Occipital lobe (tissue), 2 donors: ENCODE measurements around the gene SMIM34.

GRCh38 chr21:34018788-34019339 lies 54.5 kb upstream of the MRPS6 start:
- RAMPAGE, long total RNA = no peak

- RAMPAGE, long total RNA = no peak
These were observed 23.2 kb downstream of the MRPS6 start for GRCh38 chr21:34096309-34097309.

DNA sequence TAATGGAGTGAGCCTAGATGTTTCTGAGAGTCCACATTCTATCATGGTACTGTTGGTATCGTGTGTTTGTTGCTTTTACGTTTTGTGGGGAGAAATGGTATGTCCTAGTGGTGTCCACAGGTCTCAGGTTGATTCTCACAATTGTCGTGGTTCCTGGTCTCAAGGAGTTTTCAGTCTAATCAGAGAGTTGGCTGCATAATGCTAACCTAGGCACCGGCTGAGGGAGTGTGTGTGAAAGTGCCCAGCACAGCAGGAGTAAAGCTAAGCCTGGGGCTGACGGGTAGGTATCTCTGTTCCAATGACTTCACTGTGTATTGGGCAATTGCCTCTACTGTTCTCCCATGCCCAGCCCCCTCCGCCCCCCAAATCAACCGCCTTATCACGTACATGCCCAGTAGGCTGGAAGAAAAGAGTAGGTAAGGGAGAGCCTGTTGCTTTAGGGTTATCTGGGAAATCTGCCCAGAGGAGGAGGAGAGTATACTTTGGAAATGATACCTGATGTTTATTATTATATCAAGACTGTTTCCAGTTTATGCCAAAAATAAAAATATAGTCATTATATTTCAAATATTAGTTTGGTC lies 54.7 kb downstream of the MRPS6 start:
- RAMPAGE, long total RNA = no peak

DNA sequence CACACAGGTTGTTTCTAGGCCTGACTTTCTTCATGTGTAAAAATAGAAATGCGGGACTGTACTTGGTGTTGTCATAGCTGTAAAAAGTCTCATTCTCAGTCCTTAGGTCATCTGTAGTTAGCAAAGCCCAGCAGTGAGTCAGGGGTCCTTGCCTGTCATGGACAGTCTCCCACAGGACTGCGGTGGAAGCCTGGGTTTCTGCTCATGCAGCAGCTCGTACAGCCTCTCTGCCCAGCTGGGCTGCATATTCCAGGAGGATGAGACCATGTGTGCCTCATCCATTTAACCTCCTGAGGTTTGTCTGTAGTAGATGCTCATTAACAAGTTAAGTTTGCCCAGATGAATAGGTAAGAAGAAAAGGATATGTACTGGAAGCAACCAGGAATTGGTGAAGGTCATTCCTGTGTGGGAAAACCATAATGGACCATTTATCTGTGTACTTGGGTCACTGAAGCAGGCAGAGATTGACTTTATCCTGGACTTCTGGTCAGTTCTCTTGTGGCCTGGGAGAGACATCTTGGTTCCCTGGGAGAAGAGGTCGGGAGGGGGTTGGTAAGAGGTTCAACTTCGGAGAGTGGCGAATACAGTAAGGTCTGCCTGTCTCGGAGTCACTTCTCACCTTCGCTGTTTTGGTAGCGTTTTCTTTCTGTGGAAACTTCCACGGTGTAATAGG lies 58.4 kb downstream of the MRPS6 start:
- RAMPAGE, long total RNA = no peak

DNA sequence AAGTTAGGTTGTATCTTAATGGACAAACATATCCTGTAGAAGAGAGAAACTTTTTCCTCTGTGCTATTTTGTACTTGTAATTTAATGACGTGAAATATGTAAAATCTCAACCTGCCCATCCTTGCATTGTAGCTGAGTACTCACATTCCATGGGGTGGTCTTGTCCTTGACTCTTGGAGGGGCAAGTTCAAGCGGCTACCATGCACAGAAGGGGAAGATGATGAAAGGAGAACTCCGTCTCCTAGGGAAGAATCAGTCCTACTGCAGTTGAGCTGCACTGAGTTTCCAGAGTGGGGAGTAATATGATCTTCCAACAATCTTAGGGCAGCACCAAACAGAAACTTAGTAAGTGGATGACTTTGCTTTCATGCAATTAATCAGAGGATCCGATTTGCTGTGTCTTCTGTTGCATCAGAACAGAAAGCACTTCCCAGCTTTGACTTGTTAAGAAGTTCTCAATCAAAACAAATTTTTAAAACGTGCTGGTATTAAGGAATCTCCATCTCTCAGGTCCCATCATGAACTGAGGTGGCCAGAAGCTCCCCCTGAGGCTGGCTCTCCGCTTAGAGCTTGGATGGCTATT lies at the start of gene SMIM34:
SMIM34 (minus strand) TSS at position 263 of the 583 bp plus-strand sequence.
- RAMPAGE, long total RNA = no peak

DNA sequence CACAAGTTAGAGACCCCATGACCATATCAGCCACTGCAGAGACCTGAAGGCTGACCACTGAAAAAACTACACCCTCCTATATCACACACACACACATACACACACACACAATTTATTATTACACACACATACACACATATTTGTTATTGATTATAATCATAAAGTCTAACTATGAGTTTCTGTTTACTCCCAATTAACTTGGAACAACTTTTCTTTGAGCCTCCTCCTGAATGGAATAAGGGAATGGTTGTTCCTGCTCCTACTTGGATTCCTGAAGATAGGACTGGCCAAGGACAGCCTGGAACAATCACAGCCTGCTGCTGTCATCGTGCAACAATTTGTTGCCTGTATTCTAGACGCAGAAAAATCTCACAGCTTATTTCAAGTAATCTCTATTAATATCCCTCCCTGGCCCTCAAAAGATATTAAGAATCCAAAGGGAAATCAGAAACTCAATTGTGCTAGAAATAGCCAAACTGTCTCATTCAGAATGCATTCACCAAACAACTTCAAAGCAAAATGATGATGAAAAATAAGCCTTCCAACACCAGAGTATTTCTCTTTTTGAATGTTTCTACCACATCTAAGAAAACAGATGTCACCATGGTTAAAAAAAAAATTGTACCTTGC lies 31.0 kb downstream of the RCAN1 start:
- RAMPAGE, long total RNA = no peak

GRCh38 chr21:34800945-34801620 lies 132.3 kb downstream of the CLIC6 start:
- RAMPAGE, long total RNA = no peak

GRCh38 chr21:34813442-34813977 lies 144.7 kb downstream of the CLIC6 start:
- RAMPAGE, long total RNA = no peak

DNA sequence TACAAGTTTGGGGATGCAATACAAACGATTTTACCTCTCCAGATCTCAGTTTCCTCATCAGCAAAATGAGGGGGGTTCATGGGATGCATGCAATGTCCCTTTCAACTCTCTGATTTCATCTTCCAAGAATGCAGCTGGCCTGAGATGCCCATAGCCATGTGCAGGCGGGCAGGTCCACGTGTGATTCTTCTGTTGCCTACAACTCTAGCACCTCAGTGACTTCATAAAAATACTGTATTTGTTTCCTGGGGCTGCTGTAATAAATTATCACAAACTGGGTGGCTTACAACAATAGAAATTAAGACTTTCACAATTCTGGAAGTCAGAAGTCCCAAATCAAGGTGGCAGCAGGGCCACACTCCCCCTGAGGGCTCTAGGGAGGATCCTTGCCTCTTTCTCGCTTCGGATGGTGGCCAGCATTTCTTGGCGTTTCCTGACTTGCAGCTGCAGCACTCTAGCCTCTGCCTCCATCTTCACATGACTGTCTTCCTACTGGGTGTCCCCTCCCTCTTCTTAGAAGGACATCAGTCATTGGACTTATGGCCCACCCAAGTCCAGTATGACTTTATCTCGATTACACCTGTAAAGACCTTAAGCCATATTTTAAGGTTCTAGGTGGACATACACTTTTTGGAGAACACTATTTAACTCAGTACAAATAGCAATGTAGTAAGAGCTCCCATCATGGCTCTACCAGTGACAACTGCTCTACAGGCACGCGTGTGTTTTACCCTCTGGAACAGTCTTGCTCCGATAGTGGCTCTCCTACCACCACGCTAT lies 186.7 kb downstream of the RUNX1 start:
- RAMPAGE, long total RNA = no peak

DNA sequence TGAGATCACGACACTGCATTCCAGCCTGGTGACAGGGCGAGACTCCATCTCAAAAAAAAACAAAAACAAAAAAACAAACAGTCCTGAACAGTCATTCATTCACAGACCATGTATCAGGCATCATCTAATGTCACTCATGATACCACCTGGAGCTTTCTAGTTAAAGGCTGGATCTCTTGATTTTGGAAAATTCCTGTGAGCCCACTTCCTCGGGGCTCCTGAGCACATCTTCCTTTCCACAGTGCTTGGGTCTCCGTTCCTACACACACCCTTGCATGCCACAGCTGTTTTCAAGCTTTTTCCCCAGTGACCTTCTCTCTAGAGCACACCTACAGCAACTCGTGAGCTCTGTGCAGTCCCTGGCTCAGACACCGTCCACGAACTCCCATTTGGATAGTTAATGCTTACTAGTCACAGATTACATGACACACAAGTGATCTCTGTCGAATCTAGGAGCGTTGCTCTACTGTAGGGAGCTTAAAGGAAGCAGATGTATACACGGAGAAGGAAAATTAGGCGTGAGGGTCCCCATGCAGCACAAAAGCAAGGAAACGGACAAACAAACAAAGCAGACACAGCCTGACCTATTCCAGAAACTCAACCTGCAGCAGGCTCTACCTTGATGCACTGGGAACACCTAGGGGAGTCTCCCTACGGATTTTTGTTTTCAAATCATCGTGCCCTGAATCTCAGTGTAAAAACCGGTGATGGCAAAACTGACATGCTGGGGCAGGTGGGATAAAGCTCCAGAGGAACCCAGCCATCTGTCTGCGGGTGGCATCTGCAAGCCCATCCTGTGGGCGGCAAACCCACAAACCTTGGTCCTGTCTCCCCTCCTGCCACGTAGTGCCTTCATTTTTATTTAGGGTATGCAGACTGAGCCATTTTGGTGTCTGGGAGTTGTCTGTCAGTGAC lies 177.9 kb downstream of the RUNX1 start:
- RAMPAGE, long total RNA = no peak

DNA sequence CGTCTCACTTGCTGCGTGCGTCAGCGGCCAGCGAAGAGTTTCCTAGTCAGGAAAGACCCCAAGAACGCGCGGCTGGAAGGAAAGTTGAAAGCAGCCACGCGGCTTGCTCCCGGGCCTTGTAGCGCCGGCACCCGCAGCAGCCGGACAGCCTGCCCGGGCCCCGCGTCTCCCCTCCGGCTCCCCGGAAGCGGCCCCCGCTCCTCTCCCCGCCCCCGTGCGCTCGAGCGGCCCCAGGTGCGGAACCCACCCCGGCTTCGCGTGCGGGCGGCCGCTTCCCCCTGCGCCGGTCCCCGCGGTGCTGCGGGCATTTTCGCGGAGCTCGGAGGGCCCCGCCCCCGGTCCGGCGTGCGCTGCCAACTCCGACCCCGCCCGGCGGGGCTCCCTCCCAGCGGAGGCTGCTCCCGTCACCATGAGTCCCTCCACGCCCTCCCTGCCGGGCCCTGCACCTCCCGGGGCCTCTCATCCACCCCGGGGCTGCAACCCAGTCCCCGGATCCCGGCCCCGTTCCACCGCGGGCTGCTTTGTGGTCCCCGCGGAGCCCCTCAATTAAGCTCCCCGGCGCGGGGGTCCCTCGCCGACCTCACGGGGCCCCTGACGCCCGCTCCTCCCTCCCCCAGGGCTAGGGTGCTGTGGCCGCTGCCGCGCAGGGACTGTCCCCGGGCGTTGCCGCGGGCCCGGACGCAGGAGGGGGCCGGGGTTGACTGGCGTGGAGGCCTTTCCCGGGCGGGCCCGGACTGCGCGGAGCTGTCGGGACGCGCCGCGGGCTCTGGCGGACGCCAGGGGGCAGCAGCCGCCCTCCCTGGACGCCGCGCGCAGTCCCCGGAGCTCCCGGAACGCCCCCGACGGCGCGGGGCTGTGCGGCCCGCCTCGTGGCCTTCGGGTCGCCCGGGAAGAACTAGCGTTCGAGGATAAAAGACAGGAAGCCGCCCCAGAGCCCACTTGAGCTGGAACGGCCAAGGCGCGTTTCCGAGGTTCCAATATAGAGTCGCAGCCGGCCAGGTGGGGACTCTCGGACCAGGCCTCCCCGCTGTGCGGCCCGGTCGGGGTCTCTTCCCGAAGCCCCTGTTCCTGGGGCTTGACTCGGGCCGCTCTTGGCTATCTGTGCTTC lies 159.3 kb downstream of the RUNX1 start:
- RAMPAGE, long total RNA = no peak

DNA sequence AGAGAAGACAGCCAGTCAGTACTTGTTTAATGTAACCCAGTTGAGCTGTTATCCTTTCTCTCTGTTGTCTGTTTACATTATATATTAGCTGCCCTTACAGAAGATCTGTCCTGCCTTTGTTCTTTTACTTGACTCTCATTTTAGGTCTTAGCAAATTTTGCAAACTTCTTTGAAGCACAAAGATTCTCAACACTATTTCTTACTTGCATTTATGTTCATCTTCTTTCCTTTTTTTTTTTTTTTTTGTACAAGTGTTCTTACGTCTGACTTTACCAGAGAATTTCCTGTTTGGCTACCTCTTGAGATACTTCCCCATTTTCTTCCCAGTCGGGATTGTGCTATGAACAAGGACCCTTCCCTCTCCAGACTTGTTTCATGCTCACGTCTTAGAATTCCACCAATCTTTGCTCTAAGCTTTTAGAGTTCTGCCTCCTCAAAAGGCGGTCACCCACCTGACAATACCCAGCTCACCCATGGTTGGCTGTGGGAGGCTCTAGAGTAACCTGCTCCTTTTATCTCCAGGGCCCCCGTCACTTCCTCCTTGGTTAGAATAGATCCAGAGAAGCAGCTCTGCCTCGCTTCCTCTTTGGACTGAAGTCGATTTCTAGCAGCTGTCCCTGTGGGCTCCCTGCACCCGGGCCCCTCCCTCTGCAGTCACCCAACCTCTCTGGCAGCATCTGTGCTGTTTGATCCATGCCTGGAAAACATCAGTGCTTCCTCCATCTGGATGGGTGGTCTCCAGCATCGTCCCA lies 53.8 kb upstream of the RUNX1 start:
- RAMPAGE, long total RNA = no peak

DNA sequence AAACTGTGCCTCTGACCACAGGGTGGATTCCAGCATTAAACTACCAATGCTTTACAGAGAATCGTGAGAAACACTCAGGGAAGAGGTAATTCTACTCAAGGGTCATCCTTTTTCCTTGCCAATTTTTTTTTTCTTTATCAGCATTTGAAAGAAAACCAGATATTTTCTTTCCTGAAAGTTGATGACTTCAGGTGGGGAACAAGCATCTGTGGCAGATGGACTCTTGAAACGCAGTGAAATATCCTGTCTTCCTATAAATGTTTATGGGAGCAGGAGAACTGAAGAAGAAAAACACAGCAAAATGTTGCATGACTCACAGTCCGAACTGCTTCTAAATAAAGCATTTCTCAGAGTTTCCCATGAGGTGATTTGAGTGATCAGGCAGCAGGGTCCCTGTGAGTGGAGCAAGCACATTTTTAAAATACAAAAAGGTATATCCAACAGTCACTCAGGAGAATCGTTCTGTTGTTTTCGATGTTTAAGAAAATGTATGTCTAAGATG lies 154.2 kb upstream of the RUNX1 start:
- RAMPAGE, long total RNA = no peak

DNA sequence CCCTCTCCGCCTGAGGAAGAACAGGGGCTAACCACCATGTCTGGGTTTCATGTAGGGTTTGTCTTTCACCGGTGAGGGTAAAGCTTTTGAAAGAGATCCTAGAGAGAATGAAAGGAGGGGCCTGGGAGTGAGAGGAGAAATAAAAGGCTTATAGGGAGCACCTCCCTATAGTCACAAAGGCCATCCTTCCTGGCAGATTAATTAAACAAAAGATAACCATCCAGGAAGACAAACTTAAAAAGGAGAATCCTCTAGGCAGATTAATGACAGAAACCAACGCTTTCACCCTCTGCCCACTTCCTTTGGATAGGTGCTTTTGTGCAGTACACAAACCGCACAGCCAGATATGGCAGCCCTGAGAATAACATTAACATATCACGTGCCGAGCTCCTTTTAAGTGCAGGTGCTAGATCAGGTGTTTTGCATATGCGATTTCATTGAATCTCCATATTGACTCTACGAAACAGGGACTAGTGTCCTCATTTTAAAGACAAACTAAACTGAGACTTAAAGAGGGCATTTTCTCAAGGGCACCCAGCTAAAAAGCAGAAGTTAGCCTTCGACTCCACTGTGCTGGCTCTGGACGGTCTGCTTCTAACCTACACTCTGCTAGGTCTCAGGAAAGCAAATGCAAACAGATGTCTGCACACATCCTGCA lies 178.1 kb upstream of the RUNX1 start:
- RAMPAGE, long total RNA = no peak

DNA sequence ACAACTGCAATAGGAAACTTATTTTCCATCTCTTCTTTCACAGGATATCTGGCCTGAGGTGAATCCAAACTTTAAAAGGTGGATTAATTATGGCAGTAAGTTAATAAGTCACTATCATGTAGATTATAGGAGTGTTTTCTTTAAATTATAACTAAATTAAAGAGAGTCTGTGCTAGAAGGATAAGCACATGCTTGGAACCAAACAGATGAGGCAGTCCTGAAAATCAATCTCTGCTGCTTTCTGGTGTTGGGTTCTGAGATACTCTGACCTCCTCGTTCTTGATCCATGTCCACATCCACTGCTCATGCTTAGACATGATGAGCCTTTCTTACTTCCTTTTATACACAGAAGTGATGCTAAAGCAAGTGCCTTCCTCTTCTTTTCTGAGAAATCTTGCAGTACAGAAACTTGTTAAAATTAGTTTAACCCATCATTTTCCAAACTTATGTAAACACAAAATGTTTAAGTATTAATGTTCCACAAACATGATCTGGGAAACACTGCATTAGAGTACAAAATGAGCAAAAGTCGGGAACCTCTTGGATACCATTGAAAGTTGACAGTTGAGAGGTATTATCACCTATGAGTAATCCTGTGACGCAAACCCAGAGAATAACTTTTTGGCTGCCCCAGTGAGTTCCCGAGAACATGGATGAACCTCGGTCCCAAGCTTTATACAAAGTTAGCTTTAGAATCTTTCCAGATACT lies 429.1 kb upstream of the RUNX1 start:
- RAMPAGE, long total RNA = no peak

DNA sequence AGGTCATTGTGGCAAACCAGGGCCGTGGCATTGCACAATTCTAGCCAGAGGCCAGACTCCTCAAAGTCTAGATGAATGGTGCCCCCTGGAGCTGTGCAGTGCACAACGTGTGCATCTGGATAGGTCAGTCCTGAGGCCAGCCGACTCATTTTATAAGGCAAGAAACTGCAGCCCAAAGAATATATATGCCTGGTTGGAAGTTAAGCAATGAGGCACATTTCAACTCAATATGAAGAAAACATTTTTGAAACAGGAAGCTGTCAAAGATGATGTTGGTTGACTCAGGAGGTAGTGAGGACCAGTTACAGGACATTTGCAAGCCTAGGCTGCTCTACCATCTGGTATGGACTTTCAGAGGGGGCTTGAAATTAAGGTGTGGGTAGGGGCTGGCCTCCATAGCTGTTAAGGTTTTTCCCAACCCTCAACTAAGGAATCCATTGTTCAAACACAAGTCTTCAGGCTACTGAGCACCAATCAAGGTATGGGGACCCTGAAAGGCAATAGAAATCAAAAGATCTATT lies 459.5 kb upstream of the RUNX1 start:
- RAMPAGE, long total RNA = no peak

DNA sequence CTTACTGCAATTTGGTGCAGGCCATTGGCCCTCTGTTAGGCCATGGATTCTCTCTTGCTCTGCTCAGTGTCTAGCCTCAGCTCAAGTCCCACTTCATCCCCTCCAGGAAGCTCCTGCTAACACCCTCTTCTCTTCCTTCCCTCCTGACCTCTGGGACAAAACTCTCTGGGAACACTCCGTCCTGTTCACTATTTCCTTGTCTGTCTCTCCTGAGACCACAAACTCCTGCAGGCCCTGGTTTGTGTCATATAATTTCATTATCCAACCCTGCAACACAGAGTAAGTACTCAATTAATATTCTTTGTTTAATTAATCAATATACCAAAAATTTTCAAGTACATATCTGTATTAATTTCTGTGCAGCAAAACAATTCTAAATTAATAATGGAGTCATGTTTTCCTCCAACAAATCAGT lies 245.4 kb downstream of the SETD4 start:
- RAMPAGE, long total RNA = no peak

GRCh38 chr21:35981650-35982000 lies 78.7 kb downstream of the SETD4 start:
- RAMPAGE, long total RNA = no peak

DNA sequence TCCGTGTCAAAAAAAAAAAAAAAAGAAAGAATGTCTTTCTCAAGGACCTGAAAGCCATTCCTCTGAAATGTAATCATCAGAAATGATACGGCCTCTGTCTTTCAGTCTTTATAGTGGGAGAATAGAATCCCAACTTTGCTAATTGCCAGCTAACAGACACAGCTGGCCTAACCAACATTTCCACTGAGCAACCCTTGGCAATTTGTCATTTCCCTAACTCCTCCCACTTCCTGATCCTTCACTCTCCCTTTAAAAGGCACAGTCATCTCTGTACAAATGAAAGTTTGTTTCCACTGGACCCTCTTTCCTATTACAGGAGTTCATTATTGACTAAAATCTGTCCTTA lies 4.3 kb upstream of the CBR1 start:
- RAMPAGE, long total RNA = no peak

GRCh38 chr21:36150165-36151059 lies 6.2 kb upstream of the DOP1B start:
- RAMPAGE, long total RNA = no peak